AG09309 (cell line): ENCODE data around the genes MED6 and DNAL1.

- RRBS, result no CpG with 5 or more reads among the region's 50 CpGs
Observed at GRCh38 chr14:70600102-70601140, at the start of gene MED6. Gene MED6 (minus strand): TSS chr14:70600655.

DNA sequence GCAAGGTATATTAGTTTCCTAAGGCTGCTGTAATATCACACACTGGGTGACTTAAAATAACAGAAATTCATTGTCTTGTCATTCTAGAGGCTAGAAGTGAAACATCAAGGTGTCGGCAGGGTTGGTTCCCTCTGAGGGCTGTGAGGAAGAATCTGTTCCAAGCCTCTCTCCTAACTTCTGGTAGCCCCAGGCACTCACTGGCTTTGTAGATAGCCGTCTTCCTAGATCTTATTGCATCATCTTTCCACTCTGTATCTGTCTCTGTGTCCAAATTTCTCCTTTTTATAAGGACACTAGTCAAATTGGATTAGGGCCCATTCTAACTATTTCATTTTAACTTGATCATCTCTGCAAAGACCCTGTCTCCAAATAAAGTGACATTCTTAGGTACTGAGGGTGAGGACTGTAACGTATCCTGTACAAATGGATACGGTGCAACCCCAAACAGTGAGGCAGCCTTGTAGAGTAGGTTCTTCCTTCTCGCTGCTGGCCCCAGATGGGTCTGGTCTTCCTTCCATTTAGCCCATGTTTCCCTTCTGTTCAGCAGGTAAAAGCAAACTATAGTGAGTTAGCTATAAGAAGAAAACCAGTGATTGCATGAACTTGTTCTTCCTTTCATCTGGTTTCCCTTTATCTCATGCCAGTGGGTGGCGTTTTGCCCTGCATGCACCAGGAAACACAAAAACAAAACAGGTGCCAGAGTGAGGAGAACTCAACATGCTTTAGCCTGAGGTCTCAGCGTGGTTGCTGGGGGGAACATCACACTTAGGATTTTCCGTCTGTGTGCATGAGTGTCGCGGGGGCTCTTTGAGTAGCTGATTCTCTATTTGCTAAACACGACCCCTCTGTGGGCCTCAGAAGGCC, 19.5 kb downstream of the TTC9 start:
- RRBS, result no CpG with 5 or more reads among the region's 11 CpGs

DNA sequence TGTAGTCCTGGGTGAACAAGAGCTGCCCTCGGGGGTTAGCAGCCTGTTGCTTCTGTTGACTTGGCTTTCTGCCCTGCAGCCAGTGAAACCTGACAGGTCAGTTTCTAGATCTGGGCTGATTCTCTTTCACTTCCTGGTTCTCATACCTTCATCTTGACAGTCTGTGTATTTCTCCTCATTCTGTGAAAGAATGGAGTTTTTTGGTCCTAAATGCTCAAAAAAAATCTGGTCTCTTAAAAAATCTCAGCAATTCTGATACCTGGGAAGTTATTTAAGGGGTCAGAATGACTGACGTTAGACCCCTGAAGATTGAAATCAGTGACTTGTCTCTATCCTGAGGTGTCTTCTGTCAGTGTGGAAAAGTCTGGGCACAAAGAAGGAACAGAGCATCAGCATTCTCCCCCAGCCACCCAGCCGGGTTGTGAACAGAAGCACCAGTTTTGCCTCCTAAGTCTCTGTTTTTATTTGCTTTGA, 23.8 kb downstream of the TTC9 start:
- RRBS, result no CpG with 5 or more reads among the region's 3 CpGs

- RRBS, result no CpG with 5 or more reads among the region's 9 CpGs
Observed at GRCh38 chr14:70780461-70781237, 28.7 kb downstream of the MAP3K9 start.

- RRBS, result no CpG with 5 or more reads among the region's 9 CpGs
Observed at GRCh38 chr14:70905310-70905703, 2.0 kb upstream of the PCNX1 start.

GRCh38 chr14:70976745-70977327, 69.6 kb downstream of the PCNX1 start:
- RRBS, result no CpG with 5 or more reads among the region's 9 CpGs

- RRBS, result no CpG with 5 or more reads among the region's 3 CpGs
Observed at GRCh38 chr14:71142262-71142795, 177.9 kb upstream of the SIPA1L1 start.

- RRBS, result no CpG with 5 or more reads among the region's 4 CpGs
Observed at GRCh38 chr14:71143448-71143906, 176.8 kb upstream of the SIPA1L1 start.

- RRBS, result no CpG with 5 or more reads among the region's 4 CpGs
Observed at GRCh38 chr14:71347544-71348148, 27.4 kb downstream of the SIPA1L1 start.

DNA sequence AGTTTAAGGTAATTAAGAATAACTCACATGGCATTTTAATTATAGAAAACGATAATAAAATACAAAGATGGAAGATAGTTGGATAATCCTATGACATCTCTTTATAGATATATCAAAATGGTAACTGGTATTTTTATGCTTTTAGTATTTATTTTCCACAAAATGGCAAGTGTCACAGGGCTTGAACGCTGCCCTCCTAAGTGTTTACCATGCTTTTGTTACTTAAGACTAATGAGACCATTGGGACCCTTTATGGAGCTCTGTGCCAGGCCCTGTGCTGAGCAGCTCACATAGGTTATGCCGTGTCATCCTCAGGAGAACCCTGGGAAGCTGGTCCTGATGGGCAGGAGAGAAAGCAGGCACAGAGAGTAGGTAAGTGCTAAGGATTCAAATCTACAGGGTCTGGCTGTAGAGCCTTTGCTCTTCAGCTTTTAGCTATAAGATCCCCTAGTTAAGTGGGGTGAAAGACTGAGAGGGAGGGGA, 161.6 kb downstream of the SIPA1L1 start:
- RRBS, result no CpG with 5 or more reads among the region's 3 CpGs

DNA sequence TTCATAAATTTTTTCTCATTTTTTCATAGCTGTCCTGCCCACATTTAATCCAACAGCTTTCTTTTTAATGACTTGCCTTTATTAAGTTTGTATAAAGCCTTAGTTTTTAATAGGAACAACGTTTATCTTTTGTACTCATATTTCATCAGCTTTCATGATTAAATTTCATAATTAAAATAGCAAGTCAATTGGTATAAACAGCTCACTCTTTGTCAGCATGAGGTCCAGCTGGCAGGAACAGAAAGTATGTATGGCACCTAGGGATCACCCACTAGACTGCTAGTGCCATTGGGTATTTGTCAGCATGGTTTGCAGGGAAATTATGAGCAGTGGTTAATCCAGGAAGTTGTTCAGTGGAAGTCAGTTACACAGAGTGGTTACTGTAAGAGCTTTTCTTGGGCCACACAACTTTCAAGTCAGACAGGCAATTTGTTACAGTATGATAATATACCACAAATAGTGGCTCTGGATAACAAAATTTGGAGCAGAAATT, 271.6 kb downstream of the SIPA1L1 start:
- RRBS, result no CpG with 5 or more reads among the region's 1 CpG

DNA sequence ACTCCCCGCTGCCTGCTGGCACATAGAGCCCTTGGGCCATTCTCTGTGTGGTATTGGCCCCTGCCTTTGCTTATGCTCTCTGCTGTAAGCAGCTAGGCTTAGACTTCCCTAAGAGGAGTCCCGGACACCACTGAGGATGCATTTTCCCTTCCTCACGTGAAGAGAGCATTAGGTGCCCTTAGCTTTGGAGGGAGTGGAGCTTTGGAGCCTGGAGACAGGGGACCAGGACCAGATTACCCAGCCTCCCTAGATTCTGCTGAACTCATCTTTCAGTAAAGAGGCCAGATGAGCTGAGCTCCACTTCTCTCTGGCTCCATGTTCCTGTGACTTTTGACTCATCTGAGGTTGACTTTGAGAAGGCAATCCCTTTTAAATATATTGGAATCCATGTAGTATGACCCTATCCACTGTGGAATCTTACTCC, 159.0 kb downstream of the RGS6 start:
- RRBS, result 12% methylated on average over 2 of the region's 3 CpGs

GRCh38 chr14:72615732-72616210, 278.1 kb downstream of the DPF3 start:
- RRBS, result 97% methylated on average over 2 of the region's 4 CpGs

- RRBS, result 100% methylated on average over 2 of the region's 34 CpGs
Observed at GRCh38 chr14:72679400-72680262, 214.3 kb downstream of the DPF3 start.

- RRBS, result 3% methylated on average over 2 of the region's 16 CpGs
Observed at GRCh38 chr14:72891771-72892155, 2.1 kb downstream of the DPF3 start.

DNA sequence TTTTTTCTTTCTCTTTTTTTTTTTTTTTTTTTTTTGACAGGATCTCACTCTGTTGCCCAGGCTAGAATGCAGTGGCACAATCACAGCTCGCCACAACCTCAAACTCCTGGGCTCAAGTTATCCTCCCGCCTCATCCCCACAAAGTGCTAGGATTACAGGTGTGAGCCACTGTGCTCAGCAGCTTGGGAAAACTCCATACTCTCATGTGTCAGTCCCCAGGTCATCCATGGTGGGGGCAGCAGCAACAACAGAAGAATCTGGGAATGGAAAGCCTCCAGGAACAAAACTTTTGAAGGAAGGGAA, 53.0 kb downstream of the NUMB start:
- RRBS, result no CpG with 5 or more reads among the region's 2 CpGs

- RRBS, result no CpG with 5 or more reads among the region's 8 CpGs
Observed at GRCh38 chr14:73570104-73570349, 1.0 kb downstream of the ACOT2 start.

GRCh38 chr14:73634199-73634745, 10.5 kb upstream of the DNAL1 start:
- RRBS, result 12% methylated on average over 19 of the region's 37 CpGs

DNA sequence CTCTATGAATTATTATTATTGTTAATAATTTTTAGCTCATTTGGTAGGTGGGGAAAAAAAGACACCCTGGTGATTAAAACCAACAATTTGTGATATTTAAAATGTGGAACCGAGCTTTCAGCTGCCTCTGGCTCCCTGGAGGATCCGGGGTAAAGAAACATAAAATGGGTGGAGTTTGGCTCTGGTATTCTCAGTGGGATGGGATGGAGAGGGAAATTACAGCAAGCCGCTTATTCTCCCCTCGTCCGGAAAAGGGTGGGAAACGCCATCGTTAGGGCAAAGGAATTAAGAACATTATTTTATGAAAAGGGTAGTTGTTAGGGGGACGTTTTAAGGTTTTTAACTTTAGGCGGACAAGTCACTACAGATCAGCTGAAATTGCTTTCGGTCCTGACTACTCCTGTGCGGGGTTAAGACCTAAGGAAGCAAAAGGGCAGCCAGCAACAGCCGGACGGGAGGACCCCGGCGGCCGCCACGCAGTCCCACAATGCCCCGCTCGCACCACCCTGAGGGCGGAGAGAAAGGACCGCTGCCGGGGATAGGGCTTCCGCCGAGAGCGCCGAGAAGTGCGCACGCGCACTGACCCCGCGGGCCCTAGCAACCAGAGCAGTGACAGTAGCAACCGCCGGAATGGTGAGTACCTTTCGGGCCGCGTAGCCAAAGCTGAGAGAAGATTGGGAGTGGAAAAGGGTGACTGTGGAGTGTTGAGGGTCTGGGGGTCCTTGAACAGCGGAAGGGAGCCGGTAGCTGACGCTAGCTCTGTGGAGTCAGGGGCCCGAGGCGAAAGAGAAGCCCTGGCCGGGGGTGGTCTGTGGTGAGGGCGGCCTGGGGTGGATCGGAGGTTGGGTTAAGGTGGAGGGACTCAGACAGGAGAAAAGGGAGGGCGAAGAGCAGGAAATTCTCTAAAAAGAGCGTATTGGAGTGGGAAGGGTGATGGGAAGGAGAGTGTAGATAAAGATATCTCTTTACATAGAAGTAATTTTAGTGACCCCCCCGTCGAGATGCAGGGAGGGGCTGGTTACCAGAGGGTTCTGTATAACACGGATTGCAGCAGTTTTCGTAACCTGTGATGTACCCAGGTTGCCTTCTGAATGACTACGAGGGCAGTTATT, at the start of gene DNAL1:
Gene DNAL1 (plus strand): TSS at position 577 of the 1,112 bp plus-strand sequence.
- RRBS, result 2% methylated on average over 27 of the region's 51 CpGs

- RRBS, result no CpG with 5 or more reads among the region's 6 CpGs
Observed at GRCh38 chr14:73724352-73724666, 10.1 kb upstream of the PNMA1 start.